H7 (cell line): ENCODE data around the gene FAM98B.

DNA sequence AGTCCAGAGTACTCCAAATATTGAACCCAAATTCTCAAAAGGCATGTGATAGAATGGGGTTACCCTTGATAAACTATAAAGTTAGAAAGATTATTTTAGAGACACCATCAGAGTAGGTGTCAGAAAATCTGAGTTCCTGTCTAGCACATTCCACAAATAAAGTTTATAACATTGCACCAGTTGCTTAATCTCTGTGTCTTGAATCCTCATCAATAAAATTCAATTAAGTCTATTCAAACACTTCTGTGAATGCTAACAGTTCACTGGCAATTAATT, 6.5 kb downstream of the ACTC1 start:
- RAMPAGE, long total RNA = no peak

DNA sequence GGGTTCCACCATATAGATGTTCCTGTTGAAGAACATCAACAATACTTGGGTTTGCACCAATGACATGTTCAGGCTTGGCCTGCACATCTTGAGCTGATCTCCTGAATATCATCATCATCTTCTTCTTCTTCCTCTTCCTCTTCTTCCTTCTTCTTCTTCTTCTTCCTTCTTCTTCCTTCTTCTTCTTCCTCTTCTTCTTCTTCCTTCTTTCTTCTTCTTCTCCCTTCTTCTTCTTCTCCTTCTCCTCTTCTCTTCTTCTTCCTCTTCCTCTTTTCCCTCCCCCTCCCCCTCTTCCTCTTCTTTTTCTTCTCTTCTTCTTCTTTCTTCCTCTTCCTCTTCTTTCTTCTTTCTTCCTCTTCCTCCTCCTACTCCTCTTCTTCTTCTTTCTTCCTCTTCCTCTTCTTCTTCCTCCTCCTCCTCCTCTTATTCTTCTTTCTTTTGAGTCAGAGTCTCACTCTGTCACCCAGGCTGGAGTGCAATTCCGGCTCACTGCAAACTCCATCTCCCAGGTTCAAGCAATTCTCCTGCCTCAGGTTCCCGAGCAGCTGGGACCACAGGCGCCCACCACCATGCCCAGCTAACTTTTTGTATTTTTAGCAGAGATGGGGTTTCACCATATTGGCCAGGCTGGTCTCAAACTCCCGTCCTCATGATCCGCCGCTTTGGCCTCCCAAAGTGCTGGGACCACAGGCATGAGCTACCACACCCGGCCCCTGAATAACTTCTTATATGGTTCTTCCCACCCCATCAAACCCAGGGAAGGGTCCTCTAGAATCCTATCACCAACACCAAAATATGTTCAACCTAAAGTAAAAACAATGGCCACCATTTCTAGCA, 198.0 kb upstream of the NANOGP8 start:
- RAMPAGE, long total RNA = no peak

- RAMPAGE, long total RNA = no peak
Measured at GRCh38 chr15:36580309-36580588, 823 bp downstream of the CDIN1 start.

- RAMPAGE, long total RNA = no peak
Measured at GRCh38 chr15:36605433-36605939, 26.1 kb downstream of the CDIN1 start.

DNA sequence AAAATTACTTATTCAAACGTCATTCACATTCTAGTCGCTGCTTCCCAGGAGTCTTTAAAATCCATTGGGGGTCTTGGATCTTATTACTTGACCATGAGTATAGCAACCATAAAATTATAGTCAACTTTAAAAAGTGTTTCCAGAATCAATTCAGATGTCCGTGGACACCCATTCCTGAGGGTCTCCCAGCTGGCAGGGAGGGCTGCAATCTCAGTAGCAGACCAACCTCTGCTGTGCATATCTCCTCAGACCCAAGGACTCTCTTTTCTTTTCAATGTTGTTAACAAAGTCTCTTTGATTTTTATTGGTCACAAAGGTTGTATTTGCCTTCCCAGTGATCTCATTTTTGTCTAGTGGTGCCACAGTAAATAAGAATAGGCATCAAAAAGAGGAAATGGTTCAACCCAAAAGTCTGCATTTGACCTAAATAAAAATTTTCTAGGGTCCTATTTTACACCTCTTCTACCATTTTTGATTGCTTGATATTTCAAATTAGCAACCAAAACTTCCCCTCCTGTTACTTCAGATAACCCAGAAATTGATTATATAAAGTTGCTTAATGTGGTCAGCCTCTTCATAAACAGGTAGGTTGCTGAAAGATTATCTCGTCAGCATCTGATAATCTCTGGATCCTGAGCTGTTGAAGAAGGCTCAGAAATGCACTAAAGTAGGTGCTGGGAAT, 225.8 kb downstream of the CDIN1 start:
- RAMPAGE, long total RNA = no peak

DNA sequence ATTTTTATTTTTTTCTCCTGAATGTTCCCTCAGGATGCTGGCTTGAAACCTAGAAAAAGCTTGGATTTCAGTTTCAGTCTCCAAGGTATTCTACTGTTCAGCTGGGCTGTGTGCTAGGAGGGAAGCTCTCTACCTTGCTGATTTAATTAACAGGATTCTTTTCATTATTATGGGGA, 185.2 kb downstream of the MEIS2 start:
- RAMPAGE, long total RNA = no peak

- RAMPAGE, long total RNA = no peak
Measured at GRCh38 chr15:37110704-37111182, 10.4 kb upstream of the MEIS2 start.

DNA sequence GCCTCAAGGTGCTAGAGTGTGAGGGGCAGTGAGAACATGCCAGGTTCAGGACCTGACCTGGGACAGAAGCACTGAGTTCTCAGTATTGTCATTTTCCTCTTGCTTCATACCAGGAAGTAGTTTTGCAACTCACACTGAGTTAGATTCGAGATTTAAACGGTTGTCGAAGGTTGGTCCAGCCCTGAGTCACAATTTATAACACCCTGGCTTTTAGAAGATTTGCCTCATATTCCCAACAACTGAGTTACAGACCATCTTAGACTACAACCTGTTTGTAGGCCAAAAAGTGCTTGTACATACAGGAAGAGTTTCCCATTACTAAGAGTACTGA, 11.9 kb upstream of the MEIS2 start:
- RAMPAGE, long total RNA = no peak

- RAMPAGE, long total RNA = no peak
Measured at GRCh38 chr15:37619362-37619870, 315.0 kb upstream of the TMCO5A start.

DNA sequence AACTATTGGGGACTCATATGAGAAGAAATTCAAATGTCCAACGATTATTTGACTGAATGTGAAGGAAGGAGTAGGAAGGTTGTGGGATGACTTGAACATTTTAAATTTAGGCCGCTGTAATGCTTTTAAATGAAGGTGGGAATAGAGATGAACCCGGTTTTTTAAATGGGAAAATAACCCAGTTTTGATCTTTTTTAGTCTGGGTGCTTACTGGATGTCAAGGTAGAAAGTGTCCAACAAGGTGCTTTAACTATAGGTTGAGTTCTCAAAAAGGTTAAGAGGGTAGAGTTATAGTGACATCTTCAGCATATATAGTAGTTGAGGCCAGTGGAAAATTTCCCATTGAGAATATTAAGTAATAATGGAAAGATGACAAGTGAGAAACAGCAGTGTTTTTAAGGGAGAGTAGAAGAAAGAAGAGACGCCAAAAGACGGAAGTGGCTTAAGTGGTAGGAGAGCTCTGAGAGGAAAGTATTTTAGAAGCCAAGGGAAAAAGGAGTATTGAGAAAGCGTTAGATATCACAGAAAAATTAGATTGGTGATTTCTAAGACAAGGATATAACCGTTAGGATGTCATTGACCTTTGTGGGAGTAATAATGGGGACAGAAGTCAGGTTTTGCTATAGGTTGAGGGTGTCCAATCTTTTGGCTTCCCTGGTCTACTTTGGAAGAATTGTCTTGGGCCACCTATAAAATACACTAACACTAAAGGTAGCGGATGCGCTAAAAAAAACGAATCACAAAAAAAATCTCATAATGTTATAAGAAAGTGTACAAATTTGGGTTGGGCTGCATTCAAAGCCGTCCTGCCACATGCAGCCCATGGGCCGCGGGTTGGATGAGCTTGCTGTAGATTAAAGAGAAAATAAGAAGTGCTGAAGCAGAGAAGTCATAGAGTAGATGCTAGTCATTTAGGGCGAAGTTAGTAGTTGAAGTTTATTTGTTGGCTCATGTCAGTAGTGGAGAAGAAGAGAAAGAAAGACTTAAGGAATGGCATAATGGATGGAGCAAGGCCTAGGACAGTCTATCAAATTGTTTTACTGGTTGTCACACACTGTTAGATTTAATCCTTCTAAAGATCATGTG, 10.8 kb downstream of the SPRED1 start:
- RAMPAGE, long total RNA = no peak

DNA sequence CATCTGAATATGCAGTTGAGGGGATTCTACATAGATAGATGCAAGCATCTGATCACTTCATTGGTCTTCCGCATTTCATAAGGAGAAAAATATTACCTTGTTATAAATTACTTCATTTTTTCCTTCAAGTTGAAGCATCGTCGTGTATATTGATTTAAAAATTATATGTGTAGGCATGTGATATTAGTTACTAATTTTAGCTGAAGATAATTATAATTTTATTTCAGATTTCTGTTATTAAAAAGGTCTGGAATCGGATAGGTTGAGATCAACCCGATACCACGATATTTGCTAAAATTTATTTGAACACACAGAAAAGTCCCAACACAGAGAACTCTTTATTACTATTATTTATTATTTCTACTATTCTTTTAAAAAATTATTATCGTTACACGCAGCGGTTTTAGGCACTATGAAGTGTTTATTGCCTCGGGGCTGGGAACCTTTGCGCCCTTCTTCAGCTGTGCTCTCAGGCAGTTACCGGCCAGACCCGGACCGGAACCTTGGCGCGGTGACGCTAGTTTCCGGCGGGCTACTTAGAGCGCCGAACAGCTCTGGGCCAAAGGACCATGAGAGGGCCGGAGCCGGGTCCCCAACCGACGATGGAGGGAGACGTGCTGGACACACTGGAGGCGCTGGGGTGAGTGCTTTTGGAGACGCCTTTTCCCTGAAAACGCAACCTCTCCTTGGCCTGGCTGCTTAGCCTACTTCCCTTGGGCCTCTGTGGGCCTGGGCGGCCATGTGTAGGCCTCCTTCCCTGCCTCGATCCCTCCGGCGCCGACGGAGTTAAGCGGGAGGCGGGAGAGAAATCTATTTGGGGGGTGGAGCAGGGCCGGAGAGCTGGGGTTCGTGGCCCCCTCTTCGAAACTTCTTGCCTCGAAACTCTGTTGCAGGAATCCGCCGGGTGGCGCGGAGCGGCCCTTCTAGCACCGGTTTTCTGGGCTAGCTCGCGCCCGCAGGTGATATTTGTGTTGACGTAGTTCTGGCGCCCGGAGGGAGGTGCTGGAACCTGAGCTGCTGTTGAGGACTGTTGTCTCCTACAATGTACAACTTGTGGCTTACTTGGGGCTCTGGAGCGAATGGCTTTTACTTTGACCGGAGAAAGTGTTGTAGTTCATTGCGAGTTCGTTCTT, at the start of gene FAM98B:
FAM98B (plus strand) TSS at position 535 of the 1,133 bp plus-strand sequence.
- RAMPAGE, long total RNA = start-site peak on the plus strand centred at position 565 of the sequence, 47 bp wide, 110 reads

- RAMPAGE, long total RNA = no peak
Measured at GRCh38 chr15:38454726-38455277, 875 bp downstream of the FAM98B start.

- RAMPAGE, long total RNA = no peak
Measured at GRCh38 chr15:38886455-38887013, 321.9 kb upstream of the RASGRP1 start.

DNA sequence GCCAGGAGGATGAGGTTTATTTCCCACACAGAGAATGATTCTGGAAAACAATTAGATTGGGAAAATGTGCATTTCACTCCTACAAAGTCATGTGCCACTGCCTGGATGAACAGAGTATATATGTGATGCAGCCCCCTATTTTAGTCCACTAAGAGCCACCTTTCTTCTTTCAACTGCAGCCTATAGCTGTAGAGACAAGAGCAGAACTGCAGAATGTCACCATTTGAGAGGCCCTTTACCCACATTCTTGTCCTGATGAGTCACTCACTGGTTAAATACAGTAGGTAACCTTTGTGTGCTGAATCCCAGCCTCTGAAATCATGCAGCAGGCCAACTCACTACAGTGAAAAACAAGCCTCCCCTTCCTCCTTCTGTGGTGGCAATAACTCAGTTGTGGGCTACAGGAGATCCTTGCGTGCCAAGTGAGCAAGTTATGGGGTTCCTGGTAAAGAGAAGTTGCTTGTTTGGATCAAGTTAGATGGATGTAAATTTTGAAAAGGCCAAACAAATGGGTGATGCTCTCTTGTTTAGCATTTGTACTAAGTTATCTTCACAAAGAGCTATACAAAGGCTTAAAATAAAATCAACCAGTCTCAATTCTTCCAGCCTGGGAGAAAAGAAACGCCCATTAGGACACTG, 452.6 kb upstream of the THBS1 start:
- RAMPAGE, long total RNA = no peak

DNA sequence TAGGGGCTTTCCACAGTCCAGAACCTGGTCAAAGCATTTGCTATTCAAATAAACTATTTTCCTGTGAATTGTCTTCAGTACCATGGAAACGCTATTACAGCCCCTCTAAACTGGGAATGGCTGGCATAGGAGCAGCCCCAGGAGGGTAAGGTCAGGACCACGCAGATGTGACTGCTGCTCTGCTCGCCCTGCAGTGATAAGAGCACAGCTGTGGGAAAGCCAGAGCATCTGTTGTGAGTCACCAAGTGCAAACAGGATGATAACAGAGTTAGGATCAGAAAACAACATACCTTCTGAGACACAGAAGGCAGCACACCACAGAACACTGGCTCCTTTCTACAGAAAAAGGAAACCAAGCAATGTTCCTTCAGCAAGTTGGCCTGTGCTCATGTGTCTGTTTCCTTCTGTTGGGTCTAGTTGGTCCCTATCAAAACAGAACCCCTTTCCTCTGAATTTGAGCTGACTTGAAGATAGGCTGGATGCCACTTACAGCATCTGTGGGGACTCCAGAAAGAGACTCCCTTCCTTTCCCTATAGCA, 440.9 kb upstream of the THBS1 start:
- RAMPAGE, long total RNA = no peak

- RAMPAGE, long total RNA = no peak
Measured at GRCh38 chr15:39363575-39364183, 217.2 kb upstream of the THBS1 start.

- RAMPAGE, long total RNA = no peak
Measured at GRCh38 chr15:39589129-39590096, 8.5 kb downstream of the THBS1 start.

GRCh38 chr15:39594827-39595285, 14.0 kb downstream of the THBS1 start:
- RAMPAGE, long total RNA = no peak

DNA sequence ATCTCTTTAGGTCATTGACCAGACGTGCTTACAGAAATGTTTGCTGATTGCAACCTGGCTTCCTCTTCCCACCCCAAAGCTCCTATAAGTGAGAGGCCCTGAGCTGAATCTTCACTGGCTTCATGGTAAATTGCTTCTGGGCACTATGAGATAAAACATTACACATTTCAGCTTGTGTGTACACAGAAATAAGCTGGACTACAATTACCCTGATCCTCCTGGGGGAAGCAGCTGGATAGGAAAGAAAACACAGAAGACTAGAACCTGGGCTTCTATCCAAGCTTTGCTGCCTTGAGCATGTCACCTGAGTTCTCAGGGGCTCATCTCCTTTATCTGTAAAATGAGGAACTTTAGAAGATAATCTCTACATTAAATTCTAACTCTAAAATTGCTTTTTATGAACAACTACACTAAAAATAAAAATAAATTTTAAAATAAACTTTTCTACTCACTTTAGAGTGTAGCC, 40.3 kb downstream of the THBS1 start:
- RAMPAGE, long total RNA = no peak

GRCh38 chr15:39939495-39939694, 5.5 kb downstream of the EIF2AK4 start:
- RAMPAGE, long total RNA = no peak